ENCODE data around the gene FOXP1.

DNA sequence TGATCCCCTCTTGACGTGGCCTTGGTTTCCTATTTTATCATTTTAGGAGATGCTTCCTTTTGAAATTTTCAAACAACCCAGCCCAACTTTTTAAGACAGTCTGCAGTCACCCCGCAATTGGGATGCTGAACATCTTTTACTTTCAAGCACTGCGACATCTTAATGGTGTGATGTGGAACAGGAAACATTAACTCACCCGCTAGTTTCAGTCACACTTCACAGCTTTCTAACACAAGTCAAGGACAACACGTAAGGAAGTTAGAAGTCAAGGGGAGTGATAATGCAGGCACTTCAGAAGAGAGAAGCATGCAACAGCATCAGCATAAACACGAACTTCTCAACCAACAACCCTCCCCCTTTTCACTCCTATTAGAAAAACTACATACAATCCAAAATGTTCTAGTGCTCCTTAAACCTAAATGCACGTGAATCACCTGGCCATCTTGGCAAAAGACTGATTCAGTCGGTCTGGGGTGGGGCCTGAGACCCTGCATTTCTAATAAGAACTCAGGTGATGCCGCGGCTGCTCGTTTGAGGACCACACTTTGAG lies 161.5 kb downstream of the FOXP1 start:
- PRO-cap: no peak
- RAMPAGE, long total RNA, 2 experiments: no peak in any of the 2 experiments

DNA sequence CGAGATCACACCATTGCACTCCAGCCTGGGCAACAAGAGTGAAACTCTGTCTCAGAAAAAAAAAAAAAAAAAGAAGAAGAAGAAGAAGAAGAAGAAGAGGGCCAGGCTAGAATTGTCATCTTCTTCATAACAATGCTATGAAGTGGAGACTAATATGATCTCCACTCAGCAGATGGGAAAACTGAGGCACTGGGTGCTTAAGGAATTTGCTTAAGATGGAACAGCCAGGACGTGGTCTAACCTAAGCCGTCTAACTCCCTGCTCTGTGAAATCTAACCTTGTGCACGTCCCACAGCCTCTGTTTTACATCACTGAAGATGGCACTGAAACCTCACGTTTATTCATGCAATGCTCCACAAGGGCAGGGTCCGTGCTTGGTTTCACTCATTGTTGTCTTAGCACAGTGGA lies 118.3 kb downstream of the FOXP1 start:
- PRO-cap: no peak
- RAMPAGE, long total RNA, 2 experiments: no peak in any of the 2 experiments

GRCh38 chr3:71579836-71580459 lies 3.6 kb downstream of the FOXP1 start:
- PRO-cap: bidirectional peak, plus-strand start at chr3:71580226, minus-strand start at chr3:71580113
- RAMPAGE, long total RNA, 2 experiments: no peak in any of the 2 experiments

- PRO-cap: bidirectional peak, plus-strand start at chr3:71583257, minus-strand start at chr3:71583256; bidirectional peak, plus-strand start at chr3:71583370, minus-strand start at chr3:71583331; bidirectional peak, plus-strand start at chr3:71583799, minus-strand start at chr3:71583667
- RAMPAGE, long total RNA, 2 experiments: no peak in any of the 2 experiments
These were observed at the start of gene FOXP1 for GRCh38 chr3:71583050-71583871. Gene FOXP1 (minus strand): TSS chr3:71583728.

DNA sequence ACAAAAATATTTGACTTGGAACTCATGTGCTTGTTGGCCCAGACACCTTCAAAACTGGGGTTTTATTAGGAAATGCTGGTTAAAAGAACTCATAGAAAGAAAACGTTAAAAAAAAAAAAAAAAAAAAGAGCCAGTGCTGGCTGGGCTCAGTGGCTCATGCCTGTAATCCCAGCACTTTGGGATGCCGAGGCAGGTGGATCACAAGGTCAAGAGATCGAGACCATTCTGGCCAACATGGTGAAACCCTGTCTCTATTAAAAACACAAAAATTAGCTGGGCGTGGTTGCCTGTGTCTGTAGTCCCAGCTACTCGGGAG lies 31.5 kb upstream of the FOXP1 start:
- PRO-cap: no peak
- RAMPAGE, long total RNA, 2 experiments: no peak in any of the 2 experiments

DNA sequence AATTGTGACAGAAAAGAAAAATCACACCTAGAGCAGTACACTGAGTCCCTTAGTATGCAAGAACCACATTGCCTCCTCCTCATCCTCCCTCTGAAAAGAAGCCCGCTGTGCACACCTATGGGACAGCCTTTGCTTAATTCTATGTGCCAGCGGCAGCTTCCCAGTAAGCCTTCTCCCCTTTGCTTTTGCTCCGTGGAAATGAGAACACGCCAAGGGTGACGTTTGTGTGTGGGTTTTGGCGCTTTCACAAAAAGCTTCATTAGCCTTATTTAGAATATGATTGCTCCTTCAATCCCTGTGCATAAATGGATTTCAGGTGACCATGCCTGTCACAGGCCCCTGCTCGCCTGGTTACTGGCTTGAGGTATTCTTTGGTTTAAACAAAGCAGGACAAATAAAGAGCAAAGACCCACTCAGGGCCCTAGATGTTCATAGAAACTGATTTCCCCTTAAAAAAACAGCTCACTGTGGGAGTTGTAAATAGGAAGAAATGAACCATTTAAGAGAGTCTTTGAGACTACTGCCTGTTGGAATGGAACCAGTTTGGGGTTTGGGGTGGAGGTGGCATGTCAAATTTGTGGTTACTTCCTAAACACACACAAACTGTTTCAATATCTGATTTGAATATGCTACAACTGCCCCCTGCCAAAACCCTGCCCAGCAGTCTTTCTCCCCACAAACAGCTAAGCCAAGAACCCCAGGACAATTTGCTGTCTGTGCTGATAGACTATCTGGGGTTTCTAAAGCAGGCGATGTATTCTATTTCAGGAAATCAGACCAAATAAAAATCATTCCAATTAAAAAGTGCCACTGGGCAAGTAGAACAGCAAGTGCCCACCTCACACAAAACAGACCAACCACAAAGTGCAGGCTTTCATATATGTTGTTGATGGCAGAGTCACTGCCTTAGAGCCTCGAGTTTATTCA lies 293.6 kb upstream of the PROK2 start:
- PRO-cap: no peak
- RAMPAGE, long total RNA, 2 experiments: no peak in any of the 2 experiments

- PRO-cap: no peak
- RAMPAGE, long total RNA, 2 experiments: no peak in any of the 2 experiments
These were observed 470.2 kb upstream of the PROK2 start for GRCh38 chr3:72255182-72255480.

DNA sequence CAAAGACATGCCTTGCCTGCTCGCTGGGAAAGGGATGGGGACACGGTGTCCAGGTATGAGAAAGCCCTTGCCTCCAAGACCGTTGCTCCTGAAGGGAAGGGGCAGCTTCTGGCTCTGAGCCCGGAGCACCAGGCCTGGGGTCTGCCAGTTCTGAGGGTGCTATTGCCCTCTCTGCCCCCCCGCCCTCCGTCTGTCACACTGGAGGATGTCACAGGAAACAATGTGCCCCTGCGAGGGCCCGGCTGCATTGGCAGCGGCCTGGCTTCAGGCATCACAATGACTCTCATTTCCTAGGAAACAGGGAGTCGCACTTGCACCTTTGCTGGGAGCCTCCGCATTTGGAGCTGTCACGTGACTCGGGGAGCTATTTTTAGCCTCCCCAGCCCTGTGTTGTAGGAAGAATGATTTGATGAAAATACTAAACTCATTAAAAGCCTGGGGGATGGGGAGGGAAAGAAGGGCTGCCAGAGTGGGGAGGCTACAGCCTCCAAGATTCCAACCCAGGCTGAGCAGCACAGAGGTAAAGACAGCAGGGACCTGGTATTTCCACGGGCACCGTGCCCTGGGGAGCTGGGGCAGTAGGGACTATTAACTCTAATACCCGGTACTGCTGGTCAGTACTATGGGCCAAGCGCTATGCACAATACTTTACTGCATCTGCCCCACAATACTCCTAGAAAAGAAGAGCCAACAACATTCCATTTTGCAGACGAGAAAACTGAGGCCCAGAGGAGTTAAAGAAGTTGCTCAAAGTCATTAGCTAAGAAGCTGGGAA lies 518.8 kb downstream of the SHQ1 start:
- PRO-cap: no peak
- RAMPAGE, long total RNA, 2 experiments: no peak in any of the 2 experiments

DNA sequence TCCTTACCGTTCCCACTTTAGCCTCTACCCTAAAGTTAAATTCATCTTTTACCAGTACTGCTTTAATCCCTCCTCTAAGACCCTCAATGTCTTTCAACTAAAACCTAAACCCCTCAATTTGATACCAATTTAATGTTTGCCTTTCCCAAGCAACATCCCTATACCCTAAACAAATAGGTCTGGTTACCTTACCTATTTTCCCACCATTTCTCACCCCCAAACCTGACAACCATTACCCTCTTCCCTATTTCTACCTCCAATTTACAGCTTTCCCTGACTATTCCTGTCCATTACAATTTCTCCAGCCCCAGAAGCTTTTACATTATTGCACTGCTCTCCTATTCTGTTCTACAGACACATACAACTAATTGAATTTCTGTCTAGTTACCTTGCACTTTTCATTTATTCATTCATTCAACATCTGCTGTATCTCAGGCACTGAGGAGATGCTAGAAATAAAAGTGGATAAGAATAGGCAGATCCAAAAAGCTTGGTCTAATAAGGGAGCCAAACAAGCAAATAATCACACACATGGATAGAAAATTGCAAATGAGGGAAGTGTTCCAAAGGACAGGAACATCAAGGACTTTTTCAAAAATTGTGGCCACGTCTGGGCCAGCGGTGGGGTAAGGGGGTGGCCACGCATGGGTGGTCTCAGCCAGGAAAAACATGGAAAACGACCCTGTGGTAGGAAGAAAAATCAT lies 442.7 kb downstream of the SHQ1 start:
- PRO-cap: no peak
- RAMPAGE, long total RNA, 2 experiments: no peak in any of the 2 experiments

- PRO-cap: no peak
- RAMPAGE, long total RNA, 2 experiments: no peak in any of the 2 experiments
These were observed 407.1 kb downstream of the SHQ1 start for GRCh38 chr3:72441015-72441640.

- PRO-cap: no peak
- RAMPAGE, long total RNA, 2 experiments: no peak in any of the 2 experiments
These were observed 395.6 kb downstream of the SHQ1 start for GRCh38 chr3:72452680-72453068.

DNA sequence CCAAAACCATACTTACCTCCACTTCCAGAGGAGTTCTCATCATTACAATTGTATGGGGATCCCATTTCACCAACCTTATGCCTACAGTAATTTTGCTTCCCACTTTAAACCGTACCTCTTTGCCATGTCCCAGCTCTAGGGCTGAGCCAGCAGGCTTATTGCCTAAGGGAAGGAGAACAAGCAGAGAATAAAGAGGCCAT lies 357.3 kb downstream of the SHQ1 start:
- PRO-cap: no peak
- RAMPAGE, long total RNA, 2 experiments: no peak in any of the 2 experiments

GRCh38 chr3:72492533-72492916 lies 355.7 kb downstream of the SHQ1 start:
- PRO-cap: no peak
- RAMPAGE, long total RNA, 2 experiments: no peak in any of the 2 experiments

GRCh38 chr3:72938270-72939173 lies 50.7 kb downstream of the GXYLT2 start:
- PRO-cap: no peak
- RAMPAGE, long total RNA, 2 experiments: no peak in any of the 2 experiments

DNA sequence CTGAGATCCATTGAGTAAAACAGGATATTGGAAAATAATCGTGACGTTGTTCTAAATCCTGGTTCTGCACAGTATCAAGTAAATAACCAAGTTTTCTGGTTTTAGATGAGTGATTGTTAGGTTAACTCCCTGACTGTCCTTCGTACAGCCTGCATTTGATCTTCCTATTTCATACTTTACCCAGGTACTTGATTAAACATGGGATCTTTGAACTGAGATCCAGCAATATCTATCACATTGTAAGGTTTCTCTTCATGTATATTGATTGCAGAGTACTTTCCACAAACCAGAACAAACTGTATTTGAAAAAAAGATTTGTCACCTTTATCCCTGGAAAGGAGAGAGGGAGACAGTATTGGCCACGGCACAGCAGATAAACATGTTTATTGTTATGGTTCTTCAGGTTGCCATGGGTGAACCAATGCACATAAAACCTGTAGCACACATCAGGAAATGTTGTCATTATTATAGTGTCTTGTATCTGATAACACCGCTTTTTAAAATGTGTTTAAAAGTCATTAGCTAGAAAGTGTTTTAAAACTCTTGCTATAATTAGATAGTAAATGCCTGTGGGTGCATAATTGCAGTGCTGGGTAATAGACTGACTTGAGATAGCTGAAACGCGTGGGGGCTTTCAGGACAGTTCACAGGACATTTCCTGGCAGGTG lies 36.0 kb upstream of the PPP4R2 start:
- PRO-cap: no peak
- RAMPAGE, long total RNA, 2 experiments: no peak in any of the 2 experiments

GRCh38 chr3:72961711-72962303 lies 34.8 kb upstream of the PPP4R2 start:
- PRO-cap: no peak
- RAMPAGE, long total RNA, 2 experiments: no peak in any of the 2 experiments

GRCh38 chr3:73110900-73111373 lies 49.5 kb downstream of the EBLN2 start:
- PRO-cap: no peak
- RAMPAGE, long total RNA, 2 experiments: no peak in any of the 2 experiments

- PRO-cap: no peak
- RAMPAGE, long total RNA, 2 experiments: no peak in any of the 2 experiments
These were observed 240.2 kb downstream of the PDZRN3 start for GRCh38 chr3:73384399-73385014.

GRCh38 chr3:73472275-73472631 lies 152.5 kb downstream of the PDZRN3 start:
- PRO-cap: no peak
- RAMPAGE, long total RNA, 2 experiments: no peak in any of the 2 experiments

DNA sequence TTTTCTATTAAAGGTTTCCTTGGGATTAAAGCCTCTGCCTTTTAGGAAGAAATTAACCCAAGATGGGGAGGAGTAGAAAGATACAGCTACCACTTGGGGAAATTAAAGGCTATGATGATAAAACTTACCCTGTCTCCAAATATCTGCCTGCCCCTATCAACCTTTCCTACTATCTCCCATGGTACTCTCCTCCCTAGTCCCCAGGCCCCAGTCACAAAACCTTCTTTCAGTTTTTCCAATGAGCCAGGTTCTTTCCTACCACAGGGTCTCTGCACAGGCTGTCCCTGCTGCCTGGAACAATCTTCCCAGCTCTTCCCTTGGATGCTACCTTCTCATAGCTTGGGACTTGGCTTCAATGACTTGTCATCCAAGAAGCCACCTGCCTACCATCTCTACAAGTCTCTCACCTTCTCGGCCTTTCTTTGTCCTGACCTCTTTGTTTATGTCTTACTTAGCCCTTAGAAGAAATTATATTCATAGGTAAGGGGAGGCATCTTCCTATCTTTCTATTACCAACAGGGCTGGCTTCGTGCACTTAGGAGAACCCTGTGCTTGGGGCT lies 136.5 kb downstream of the PDZRN3 start:
- PRO-cap: no peak
- RAMPAGE, long total RNA, 2 experiments: no peak in any of the 2 experiments